Glomerular endothelial cell (primary cell): ENCODE measurements around a stretch of chr6.

GRCh38 chr6:161048469-161048992, 57.0 kb downstream of the MAP3K4 start:
- RAMPAGE, long total RNA = no peak

DNA sequence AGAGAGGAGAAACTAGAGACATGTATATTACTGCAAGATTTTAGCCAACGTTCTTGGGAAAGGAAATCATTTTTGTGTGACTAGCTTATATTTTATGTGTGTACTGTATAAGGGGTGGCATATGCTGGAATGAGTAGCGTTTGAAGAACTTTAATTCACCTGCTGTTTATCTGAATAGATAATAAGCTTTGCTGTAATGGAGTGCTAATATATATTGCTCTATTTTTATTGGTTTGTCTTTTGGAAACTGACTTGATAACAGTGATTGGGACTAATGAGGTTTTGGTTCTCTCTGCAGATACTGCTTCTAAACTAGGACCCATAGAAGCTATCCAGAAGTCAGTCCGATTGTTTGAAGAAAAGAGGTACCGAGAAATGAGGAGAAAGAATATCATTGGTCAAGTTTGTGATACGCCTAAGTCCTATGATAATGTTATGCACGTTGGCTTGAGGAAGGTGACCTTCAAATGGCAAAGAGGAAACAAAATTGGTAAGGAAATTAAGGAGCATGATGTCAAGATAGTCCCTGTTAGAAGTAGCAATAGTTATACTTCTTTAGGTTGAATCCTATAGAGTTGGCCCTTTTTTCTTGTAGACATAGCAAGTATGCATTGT, 114.8 kb downstream of the MAP3K4 start:
- RAMPAGE, long total RNA = no peak

- RAMPAGE, long total RNA = no peak
Measured at GRCh38 chr6:161218165-161218474, 55.7 kb downstream of the AGPAT4 start.

- RAMPAGE, long total RNA = no peak
Measured at GRCh38 chr6:161268339-161269192, 5.3 kb downstream of the AGPAT4 start.

DNA sequence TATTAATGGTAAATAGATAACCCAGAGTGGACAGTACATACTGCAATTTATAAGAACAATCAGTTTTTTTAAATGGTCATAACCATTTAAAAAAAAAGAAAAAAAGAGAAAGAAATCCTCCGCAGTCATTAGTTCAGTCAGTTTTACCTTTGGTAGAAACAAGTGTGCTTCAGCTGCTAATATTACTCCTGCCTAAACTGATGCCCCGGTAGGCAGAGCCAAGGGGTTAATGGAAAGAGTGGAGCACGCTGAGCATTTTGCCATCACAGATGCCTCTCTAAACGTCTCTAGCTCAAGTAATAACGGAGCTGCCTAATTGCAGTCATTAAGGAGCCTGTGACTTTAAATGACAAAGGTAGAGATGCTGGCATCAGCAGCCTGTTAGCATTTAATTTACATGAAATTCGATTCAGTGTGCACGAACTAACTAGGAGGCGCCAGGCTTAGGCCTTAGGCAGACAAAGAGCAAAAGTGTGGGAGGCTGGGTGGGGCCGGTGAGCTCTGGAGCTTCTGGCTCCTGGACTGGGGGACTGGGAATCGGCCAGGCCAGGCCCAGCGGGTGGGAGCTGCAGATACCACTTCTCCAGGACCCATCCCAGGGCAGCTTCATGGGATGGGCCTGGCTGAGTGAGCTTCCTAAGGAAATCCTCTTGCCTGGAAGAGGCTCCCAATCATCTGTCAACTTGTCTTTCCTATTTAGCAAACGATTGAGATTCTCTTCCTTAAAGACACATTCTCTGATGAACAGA, 169.9 kb upstream of the AGPAT4 start:
- RAMPAGE, long total RNA = no peak

DNA sequence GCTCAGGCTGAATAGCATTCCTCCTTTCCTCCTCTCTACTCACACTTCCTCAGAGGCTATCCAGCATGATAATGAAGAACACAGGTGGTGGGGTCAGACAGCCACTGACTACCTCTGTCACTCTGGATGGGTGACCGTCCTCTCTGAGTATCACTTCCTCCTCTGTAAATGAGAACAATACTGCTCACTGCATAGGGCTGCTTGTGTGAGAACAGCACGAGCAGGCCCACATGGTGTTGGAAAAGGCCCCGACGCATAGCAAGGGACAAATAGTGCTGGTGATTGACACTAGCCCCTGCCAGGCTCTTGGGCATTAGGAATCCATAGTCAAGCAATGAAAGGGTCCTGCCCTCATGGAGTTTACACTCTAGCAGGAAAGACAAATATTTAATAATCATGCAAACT, 239.1 kb downstream of the PRKN start:
- RAMPAGE, long total RNA = no peak

- RAMPAGE, long total RNA = no peak
Measured at GRCh38 chr6:162679653-162680174, 47.9 kb downstream of the PRKN start.

- RAMPAGE, long total RNA = no peak
Measured at GRCh38 chr6:162681279-162681966, 46.1 kb downstream of the PRKN start.

GRCh38 chr6:162728145-162728522, 360 bp downstream of the PACRG start:
- RAMPAGE, long total RNA = no peak

GRCh38 chr6:163315209-163315699, 99.3 kb upstream of the QKI start:
- RAMPAGE, long total RNA = no peak

DNA sequence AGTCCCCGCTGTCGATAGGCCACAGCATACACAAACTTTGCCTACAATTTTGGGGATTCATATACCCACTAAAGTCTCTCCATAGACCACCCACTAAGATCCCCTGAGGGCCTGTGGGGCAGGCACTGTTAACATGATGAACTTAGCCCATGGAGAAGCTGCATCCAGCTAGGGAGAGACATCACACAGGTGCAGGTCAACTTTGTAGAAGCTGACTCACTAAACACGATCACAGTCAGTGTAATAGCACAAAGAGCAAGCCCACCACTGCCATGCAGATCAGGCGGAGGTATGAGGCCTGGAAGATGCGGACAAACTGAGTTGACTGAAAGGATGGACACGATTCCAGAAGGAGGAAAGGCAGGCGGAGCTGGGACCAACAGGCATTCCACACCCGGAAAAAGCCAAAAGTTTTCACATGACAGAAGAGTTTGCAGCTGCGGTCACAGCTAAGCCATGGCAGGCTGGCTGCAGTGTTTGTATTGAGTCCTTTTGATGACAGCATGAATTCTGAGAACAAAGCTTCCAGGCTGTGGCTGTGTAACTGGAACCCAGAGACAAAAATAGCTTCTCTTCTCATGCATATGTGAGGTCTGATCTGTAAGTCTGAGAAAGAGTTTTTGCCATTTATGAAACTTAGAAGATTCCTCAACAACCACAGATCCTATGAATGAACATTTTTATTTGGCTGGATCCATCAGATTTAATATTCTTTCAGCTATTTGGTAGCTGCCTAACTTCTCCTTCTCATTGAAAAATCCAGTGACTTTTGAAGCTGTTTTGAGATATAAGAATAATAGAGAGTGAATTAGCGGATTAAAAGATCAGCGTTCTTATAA, 75.5 kb upstream of the QKI start:
- RAMPAGE, long total RNA = no peak

GRCh38 chr6:163424770-163425609, 10.5 kb downstream of the QKI start:
- RAMPAGE, long total RNA = no peak

DNA sequence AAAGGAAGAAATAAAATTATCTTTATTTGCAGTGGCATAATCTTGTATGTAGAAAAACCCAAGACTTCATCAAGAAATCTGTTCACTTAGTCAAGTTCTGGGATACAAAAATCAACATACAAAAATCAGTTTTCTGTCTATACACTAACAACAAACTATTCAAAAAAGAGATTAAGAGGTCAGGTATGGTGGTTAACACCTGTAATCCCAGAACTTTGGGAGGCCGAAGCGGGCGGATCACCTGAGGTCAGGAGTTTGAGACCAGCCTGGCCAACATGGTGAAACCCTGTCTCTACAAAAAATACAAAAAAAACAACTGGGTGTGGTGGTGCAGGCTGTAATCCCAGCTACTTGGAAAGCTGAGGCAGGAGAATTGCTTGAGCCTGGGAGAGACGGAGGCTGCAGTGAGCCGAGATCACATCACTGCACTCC, 51.2 kb downstream of the QKI start:
- RAMPAGE, long total RNA = no peak

DNA sequence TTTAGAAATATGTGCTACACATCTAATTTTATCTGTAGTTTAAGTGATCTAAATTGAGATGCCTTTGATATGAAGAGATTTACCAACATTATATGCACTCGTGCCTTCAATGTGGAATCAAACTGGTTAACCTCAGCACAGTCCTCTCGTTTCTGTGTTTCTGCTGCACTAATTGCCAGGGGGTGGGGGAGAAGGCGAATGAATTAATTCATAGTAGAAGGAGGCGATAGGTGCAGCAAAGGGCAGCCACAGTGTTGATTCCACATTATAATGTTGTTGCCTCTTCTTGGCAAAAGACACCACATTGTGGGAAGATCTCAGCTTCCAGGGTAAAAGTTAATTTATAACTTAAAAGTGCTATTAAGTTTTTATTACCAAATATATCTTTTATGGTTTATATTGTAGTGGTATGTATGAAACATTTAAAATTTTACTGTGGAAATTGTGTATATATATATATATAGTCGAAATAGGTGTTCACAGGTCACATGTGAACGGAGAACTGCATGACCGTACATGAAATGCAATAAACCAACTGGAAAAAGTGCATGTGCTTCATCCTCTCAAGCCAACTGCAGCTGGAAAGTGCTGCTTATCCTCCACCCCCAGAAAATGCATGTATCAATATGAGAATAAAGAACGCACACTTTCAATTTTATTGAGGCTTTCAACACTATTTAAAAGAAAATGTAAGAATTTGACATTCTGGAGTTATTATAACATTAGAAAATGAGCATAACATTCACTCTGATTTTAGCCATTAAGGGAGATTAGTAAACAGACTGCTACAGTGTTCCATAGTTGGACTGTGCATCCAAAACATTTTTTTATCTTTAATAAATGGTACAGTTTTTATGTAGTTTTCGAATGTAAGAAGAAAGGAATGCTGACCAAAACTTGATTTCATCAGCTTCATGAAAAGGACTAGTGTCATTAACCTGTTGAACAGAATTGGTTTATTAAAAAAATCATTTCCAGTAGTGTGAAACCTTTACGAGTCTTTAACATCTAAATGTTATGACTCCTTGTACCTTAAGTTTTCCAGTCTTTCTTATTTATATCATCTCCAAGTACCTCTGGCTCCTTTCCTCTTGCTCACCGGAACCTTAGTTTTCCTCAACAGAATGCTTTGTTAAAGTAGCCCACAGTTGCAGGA, 162.0 kb downstream of the QKI start:
- RAMPAGE, long total RNA = no peak

DNA sequence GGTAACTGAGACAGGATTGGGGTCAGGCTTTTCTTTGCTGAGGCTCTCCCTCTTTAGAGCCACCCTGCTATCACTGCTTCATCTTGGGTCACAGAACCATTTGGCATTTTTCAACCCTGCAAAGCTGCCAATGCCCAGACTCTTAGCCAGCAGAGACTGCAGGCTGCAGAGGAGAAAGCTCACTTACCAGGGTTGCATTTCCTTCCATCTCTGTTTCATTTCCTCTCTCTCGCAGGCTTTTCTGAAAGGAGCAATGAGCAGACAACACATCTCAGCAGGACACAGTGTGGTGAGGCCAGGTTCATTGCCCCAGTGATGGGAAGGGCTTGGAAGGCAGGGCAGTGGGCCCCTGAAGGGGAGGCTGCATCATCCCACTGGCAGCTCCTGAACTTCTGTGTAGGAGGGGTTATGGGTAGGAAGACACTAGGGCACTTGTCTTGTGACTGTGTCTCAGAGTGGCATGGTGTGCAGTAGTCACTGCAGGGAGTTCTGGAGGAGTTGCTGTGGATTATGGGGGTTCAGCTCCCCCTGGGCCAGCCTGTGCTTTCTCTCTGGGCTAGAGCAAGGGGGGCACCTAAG, 246.7 kb downstream of the QKI start:
- RAMPAGE, long total RNA = no peak

DNA sequence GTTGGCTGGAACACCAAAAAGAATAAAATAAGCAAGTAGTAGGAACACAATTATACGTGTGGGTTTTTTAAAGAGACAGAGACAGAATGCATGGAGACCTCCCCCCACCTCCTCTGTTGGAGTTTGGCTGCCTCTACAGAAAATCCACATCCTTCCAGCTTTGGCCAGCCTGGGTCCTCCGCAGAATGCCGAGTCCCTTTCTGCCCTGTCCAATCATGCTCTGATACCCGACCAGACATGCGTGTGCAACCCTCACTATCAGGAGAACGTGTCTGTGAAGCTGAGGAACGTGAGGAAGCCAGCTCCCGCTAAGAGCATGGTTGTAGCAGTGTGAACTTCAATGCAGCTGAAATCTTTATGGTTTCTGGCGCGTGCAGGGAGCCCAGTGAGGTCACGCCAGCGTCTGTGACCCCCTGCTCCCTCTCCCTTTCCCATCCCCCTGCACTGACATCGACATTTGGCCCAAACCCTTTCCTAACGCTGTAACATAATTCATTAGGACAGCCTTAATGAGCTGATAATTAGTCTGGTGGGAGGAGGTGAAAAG, 423.1 kb downstream of the QKI start:
- RAMPAGE, long total RNA = no peak

GRCh38 chr6:163955230-163955611, 540.7 kb downstream of the QKI start:
- RAMPAGE, long total RNA = no peak

DNA sequence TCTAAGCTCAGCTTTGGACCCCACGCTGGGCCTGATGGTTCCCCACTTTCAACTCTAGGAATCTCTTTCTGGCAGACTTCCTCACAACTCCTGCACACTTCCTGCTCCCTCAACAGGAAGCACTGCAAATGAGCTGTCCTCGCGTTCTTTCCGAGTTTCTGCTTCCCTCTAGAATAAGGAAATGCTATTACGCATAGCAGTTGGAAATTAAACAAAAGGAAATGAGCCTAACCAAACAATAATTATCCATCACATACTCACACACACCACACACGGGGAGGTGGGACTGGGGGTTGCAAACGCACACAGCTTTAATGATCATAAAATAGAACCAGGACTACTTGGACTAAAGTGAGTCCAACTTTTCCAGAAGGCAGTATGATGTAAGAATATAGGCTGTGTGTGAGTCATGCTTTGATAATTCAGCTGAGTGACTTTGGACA, 683.4 kb downstream of the QKI start:
- RAMPAGE, long total RNA = no peak

- RAMPAGE, long total RNA = no peak
Measured at GRCh38 chr6:164108613-164109657, 694.4 kb downstream of the QKI start.

DNA sequence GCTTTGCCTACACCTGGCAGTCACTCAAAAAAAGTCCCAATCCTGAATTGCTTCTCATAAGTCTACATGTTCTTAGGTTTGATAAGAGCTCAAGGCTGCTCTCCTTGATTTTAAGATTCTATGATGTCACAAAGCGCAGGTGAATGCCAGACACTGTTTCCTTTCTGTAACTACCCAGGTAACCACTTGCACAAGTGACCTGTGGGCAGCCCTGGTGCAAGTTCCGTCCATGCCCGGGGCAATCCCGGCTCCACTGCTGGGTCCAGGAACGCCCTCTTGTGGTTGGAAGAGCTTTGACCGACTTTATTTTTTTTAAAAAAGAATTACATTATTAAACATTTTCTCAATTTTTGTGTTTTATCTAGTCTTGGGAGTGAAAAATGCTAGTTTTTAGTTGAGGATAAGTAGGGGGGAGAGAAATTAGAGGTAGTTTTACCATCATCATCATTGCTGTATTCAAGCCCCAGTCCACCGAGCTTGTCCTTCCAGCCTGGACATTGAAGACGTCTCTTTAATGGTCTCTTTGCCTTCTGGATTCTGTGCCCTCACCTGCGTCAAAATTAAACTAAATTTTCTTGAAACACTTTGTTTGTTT, 695.3 kb downstream of the QKI start:
- RAMPAGE, long total RNA = no peak